NCI-H460 (cell line): ENCODE measurements around the gene SLC66A3.

DNA sequence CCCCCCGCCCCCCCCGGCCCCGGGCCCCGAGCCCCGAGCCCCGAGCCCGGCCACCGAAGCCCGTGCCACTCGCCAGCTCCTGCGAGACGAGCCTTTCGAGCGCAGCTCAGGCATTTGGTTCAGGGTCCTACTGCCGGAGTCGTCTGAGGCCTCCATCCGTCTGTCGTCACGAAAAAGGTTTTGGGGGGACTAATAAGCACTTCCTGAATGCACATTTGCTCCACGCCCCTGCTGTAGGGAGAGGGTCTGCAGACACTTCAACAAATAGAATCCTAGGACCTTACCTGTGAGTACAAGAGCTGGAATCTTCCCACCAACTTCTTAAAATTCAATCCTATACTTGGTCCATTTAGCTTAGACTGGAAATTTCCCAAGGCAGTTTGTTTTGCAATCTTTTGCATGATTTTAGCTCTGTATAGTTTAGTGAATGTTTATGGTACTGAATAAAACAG is 703 bp upstream of the ADAM17 start:
RAMPAGE:
- cytosol, long total RNA, result no peak
- long total RNA, result no peak
- nucleus, long total RNA, result no peak

GRCh38 chr2:9735925-9736299 is 105.1 kb upstream of the YWHAQ start:
RAMPAGE:
- cytosol, long total RNA, result no peak
- long total RNA, result no peak
- nucleus, long total RNA, result no peak

GRCh38 chr2:9801031-9802128 is 41.9 kb upstream of the TAF1B start:
RAMPAGE:
- cytosol, long total RNA, result no peak
- long total RNA, result no peak
- nucleus, long total RNA, result no peak

DNA sequence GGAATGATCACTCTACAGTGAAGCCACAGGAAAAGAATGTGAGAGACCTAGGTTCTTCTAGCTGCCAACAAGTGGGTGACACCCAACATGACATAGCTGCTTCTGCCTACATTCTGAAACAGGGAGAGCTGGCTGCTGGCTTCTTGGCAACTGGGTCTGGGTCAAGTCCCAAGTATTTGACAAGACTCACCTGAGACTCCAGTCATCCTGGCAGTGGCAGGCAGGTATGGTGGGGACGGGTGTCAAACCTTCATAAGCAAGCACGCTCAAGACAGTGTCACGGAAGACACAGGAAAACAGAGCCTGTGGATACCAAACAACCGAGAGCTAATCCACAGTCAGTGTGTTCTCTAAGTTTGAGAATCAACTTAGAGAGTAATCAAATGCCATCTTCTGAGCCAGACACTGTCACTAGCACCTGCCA is 7.0 kb upstream of the GRHL1 start:
RAMPAGE:
- cytosol, long total RNA, result no peak
- long total RNA, result no peak
- nucleus, long total RNA, result no peak

DNA sequence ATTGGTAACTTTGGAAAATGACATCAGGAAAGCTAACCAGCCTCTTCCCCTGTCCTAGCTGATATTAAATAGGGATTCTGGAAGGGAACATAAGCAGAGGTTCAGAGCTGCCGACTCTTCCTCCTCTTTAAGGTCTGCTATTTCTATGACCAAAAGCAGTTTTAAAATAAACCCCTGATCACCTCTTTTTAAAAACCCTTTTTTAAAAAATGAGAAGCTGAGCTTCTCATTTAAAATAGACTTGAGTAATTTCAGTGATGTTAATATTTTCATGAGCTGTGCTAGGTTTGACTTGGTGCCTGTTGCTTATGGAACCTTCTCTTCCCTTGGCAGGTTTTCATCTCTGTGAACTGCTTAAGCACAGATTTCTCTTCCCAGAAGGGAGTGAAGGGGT is 34.3 kb downstream of the GRHL1 start:
RAMPAGE:
- cytosol, long total RNA, result no peak
- long total RNA, result no peak
- nucleus, long total RNA, result no peak

GRCh38 chr2:10042265-10043494 is 670 bp upstream of the KLF11 start:
RAMPAGE:
- cytosol, long total RNA, result no peak
- long total RNA, result no peak
- nucleus, long total RNA, result no peak

DNA sequence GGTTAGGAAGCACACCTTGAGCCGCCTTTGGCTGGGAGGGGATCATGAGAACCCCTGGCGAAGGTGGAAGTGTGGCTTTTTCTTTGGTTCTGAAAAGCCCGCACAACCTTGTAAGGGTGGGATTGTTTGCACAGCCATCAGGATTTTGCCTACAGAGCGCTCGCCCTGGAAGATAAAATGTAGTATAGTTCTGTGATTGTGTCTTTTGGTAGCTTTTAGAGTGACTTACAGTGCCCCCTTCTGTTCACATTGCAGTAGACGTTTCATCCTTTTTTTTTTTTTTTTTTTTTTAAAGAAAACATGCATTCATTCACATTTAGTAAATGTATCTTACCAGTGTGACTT is 5.3 kb downstream of the KLF11 start:
RAMPAGE:
- cytosol, long total RNA, result no peak
- long total RNA, result no peak
- nucleus, long total RNA, result no peak

DNA sequence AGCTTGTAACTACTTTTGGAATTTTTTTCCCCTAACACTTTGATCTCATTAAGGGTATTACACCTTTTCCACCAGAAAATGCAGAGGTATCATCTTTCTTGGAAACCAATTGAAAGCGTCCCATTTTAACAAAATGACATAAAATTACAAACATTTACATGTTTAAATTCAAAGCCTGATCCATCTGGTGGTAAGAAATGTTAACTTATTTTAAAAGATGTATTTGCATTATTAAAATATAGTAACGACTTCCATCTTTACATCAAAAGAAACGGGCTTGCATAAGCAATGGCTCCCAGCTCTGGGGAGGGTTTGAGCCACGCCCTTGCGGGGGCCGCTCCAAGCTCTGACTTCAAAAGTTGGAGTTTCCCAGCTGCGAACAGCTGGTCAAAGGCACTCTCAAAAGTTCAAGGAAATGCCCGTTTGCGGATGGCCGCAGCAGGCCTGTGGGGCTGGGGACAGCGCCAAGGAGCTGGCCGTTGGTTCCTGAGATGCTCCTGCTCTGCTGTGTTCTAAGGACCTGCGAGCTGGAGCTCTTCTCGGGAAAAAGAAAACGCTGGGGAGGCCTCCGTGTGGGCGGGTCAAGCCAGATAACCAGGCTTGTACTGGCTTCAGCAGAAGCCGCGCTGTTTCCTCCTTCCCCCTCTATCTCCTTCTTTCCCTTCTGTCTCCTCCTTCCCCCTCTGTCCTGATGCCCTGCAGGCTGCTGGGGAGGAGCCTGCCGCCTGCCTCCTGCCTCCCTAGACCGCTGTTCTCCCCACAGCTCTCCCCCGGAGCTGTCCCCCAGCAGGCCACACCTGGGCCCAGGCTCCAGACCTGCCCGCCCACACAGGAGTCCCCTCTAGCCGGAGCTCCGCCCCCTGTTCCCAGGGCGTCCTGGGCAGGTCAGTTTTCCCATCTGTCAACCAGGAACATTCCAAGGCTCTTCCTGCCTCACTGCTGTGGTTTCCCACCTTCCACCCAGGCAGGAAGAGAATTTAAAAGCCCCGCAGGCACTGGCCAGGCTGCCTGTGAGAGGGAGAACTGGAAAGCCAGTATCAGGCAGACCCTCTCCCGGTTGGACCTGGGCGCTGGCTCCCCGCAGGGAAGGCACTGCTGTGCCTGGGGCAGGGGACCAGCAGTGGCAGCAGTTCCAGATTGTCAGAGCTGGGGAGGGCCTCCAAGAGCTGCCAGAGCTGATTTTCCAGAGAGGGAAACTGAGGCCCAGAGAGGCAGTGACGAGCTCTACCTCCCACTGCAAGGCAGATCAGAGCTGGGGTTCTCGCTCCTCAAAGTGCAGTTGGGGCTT is 14.1 kb downstream of the KLF11 start:
RAMPAGE:
- cytosol, long total RNA, result no peak
- long total RNA, result no peak
- nucleus, long total RNA, result no peak

RAMPAGE:
- cytosol, long total RNA, result no peak
- long total RNA, result no peak
- nucleus, long total RNA, result no peak
These were observed 12.9 kb downstream of the RRM2 start for GRCh38 chr2:10135220-10136096.

DNA sequence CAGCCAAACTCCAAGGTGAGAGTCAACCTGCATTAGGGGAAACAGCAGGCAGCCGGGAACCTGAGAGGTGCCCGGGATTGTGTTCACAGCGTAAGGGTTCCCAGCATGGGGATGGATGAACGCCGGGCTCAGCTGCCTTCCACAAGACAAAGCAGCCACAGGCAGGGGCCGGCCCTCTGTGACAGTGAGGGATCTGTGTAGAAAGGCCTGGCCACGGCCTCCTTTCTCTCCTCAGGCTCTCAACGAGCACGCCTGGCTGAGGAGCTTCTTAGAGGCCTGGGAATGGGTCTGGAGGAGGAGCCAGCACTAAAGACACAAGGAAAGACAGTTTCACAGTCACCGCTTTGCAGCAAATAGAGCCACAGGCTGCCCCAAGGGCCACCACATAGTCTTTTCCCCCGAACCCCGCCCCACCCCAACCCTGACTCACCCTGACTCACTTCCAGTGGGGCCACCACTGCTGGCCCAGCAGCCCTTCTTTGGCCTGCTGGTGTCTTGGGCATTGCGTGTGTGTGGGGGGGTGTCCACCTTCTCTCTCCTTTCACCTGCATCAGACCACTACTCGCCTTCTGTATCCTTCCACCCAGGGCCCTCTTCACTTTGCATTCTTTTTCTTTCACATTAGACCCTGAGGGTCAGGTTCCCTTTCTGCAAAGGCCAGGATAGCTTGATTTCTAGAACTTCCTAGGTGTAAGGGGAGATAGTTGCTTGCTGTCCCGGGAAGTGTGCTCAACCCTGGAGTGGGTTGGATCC is 19.5 kb upstream of the HPCAL1 start:
RAMPAGE:
- cytosol, long total RNA, result no peak
- long total RNA, result no peak
- nucleus, long total RNA, result no peak

GRCh38 chr2:10324102-10324756 is 21.5 kb downstream of the HPCAL1 start:
RAMPAGE:
- cytosol, long total RNA, result no peak
- long total RNA, result no peak
- nucleus, long total RNA, result no peak

GRCh38 chr2:10344025-10344501 is 41.4 kb downstream of the HPCAL1 start:
RAMPAGE:
- cytosol, long total RNA, result no peak
- long total RNA, result no peak
- nucleus, long total RNA, result no peak

RAMPAGE:
- cytosol, long total RNA, result no peak
- long total RNA, result no peak
- nucleus, long total RNA, result no peak
These were observed 49.9 kb downstream of the HPCAL1 start for GRCh38 chr2:10352486-10353150.

GRCh38 chr2:10690284-10690769 is 552 bp upstream of the NOL10 start:
RAMPAGE:
- cytosol, long total RNA, result no peak
- long total RNA, result no peak
- nucleus, long total RNA, result no peak

GRCh38 chr2:10826220-10826570 is 13.6 kb upstream of the PDIA6 start:
RAMPAGE:
- cytosol, long total RNA, result no peak
- long total RNA, result no peak
- nucleus, long total RNA, result no peak

RAMPAGE:
- cytosol, long total RNA, result no peak
- long total RNA, result no peak
- nucleus, long total RNA, result no peak
These were observed 47.3 kb upstream of the KCNF1 start for GRCh38 chr2:10864485-10864864.

DNA sequence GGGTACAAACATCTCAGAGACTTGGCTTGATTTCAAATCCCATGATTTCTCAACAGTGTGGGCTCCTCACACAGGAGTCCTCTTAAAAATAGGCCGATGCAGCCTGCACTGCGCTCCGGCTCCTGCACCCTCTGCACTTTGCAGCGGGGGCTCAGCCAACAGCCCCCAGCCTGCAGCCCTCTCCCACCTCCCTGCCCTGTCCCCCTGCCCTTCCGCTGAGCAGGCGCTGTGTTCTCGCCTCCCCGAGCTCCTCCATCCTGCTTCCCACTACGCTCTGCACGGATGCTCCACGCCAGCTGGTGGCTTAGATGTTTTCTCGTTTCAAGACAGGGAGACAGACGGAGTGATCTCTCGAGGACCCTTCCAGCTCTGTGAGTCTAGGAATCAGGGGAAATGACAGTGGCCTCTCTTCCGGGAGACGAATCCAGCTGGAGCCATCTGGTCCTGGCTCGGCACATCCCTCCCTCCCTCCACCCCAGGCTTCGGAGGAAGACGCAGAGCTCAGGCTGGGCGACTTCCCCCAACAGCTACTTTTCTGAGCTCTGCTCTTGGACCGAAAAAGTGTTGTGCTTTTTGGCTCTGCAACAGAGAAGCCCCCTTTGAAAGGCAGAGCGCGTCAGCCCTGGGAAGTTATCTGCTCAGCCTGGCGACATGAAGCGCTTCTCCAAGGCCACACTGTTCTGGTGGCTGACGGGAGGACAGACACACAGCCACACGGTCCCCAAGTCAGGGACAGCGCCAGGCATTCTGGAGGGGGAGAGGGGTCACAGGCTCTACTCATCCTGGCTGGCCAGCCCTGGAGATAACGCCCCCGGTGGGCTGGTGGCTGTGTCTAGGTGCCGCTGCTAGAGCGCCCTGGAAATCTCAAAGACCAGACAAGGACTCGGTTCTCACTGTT is 71.6 kb downstream of the KCNF1 start:
RAMPAGE:
- cytosol, long total RNA, result no peak
- long total RNA, result no peak
- nucleus, long total RNA, result no peak

RAMPAGE:
- cytosol, long total RNA, result start-site peak on the plus strand at chr2:11155464-11155509, 114 and 114 reads in 2 replicates
- long total RNA, result start-site peak on the plus strand at chr2:11155461-11155509, 65 and 188 reads in 2 replicates
- nucleus, long total RNA, result no peak
These were observed at the start of gene SLC66A3 for GRCh38 chr2:11155127-11155775. SLC66A3 (plus strand) TSS chr2:11155467.

DNA sequence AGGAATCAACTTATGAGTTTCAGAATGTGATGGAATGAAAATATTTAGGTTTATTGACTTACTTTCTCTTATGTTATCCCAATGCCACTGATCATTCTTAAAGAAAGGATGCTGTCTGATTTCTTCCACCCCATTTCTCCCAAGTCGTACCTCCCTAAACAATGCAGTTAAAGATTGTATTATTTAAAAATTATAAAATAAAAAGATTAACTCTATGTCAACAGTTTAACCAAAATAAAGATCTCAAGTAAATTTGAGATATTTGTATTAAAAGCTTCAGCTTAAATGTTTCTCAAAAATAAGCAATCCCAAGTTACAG is 66.7 kb downstream of the SLC66A3 start:
RAMPAGE:
- cytosol, long total RNA, result no peak
- long total RNA, result no peak
- nucleus, long total RNA, result no peak

DNA sequence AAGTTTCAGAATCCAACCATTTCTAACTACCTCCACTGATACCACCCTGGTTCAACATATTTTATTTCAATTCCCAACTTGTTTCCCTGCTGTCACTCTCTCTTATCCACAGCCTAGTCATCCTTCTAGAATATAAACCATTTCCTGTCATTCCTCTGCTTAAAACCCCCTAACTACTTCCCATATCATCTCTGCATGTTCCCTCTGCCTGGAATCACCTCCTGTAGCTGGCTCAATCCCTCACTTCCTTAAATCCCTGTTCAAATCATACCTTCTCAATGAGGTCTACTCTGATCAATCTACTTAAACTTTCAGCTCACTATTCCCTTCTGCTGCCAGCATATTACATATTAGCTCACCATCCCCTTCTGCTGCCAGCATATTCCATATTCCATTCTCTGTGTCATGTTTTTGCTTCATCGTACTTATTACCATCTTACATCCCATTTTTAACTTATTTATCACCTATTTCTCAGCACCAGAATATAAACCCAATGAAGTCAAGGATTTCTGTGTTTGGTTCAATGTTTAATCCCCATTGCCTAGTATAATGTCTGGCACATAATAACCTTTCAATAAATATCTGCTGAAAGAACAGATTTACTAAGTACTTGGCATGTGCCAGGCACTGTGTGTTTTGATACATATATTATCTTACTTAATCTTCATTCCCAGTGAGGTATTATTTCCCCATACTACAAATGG is 93.5 kb downstream of the ROCK2 start:
RAMPAGE:
- cytosol, long total RNA, result no peak
- long total RNA, result no peak
- nucleus, long total RNA, result no peak